Mesothelial cell of epicardium (in vitro differentiated cells): ENCODE data around the genes GHRHR, PPP1R17 and KBTBD2.

DNA sequence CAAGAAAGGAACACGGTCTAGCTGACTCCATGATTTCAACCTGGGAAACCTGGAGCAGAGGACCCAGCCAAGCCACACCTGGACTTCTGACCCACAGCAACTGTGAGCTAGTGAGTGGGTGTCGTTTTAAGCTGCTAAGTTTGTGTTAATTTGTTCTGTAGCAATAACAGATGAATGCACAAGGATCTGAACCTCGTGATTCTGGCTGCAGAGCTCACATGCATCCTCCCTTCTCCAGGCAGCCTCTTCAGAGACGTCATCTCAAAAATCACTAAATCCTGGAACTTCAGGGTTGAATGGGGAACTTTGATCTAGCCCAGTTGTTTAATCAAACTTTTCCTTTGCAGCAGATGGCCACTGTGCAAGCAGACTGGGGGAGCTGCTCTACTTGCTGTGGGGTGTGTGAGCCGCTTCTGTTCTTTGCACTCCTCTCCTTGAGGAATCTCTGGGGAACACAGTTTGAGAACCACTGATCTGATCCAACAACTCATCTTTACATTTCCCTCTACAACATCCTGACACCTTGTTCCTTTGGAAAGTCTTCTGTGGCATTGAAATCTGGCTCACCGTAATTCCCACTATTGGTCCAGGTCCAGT lies 90.2 kb downstream of the CHN2 start:
- PRO-cap, result no peak

- PRO-cap, result no peak
These were observed 110.2 kb downstream of the CHN2 start for GRCh38 chr7:29304632-29305404.

DNA sequence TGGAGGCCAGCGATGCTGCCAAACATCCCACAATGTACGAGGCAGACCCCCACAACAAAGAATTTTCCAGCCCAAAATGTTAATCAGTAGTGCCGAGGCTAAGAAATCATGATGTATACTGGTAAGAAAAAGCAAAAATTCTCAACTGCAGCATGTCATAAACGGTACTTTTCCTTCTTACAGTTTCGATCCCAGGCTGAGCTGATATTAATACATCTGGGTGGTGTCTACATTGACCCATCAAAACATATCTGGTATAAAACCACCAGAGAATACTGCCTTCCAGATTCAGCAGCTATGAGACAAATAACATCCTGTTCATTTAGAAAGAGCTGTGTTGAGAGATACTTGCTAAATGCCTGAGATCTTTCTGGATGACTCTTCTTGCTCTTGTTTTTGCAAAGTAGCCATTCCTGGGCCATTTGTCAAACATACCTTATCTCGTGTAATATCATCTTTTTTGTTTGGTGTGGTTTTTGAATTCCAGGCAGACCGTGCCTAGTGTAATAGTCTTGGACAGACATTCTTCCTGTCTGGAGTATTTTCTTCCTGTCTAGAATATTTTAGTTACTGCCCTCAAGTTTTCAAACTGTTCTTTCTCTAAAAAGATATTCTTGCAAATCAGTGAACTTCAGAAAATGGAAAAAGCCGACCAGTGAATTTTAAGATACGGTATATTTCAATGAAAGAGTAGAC lies 74.7 kb upstream of the PRR15 start:
- PRO-cap, result no peak

DNA sequence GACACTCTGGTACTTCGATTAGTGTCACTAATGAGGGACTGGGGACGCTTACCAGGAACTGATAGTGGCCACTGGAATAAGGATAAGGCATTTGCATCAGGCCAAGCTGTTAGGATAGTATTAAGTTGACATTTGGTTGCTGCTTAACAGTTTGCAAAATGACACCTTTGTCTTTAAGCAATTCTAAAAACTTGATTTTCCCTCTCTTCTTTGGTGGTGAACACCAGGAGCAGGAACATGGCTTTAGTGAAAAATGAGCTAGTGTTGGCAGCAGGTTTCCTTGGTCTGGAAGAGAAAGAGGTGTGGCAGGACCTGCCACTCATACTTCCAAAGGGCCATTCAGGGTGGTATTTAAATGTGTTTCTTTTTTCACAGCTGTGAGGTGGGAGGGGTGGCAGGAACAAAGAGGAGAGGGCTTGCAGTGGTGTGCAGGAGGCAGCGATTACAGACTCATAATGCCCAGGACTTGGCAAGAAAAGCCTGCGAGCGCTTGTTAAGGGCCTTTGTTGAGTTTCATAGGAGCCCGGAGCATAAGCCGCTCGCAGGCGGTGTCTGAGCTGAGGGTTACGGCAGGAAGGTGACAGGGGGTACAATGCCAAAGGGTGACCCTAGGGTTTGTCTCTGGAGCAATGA lies 36.7 kb downstream of the WIPF3 start:
- PRO-cap, result no peak

DNA sequence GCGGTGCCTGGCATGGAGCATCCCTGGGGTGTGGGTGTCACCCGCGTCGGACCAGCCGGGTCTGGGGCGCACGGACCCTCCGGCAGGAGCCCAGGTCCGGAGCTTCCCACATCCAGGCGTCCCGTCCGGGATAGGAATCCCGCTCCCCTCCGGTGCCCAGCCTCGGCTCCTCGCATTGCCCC lies 733 bp downstream of the MTURN start:
- PRO-cap, result no peak

DNA sequence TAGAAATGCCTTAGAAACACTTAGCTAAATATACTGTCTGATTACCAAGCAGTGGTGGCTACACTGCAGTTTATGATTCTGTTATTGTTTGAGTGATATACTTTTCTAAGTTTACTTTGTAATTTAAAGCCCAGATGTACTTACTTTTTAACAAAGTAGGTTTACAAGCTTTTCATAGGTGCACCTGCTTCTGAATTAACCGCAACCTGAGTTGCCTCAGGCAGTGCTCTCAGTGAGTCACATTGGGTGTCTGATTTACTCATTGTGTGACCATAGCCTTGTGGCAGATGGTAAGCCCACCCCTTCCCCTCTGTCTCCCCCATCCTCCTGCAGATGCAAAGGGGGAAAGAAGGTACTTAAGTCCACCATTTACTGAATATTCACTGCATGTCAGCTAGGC lies 9.0 kb downstream of the MTURN start:
- PRO-cap, result no peak

- PRO-cap, result no peak
These were observed 51.0 kb downstream of the NOD1 start for GRCh38 chr7:30427528-30428101.

DNA sequence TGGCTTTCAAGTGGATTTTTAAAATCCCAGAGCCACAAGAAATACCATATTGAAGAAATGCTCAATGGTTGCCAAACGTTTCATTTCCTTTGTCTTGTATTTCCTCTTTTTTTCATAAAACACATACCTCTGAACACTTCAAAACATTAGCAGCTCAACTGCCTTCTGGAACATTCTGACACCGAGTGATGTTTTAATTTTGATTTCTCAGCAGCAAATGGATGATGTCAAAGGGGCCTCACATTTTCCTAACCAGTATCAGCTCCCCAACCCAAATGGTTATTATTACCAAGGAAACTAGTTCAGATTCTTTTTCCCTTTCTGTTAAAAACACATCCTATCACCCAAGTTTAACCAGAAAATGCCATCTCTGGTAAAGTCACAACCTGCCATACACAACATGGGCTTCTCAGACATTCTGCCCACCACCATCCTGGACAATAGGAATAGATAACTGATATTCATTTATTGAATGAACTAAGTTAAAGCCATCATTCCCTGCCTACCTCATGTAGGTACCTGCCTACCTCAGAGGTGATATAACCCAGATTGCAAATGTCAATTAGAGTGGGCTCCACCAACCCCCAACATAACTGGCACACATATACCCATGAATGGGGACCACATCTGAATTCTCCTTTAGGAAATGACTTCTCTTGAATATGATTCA lies 10.3 kb downstream of the NOD1 start:
- PRO-cap, result no peak

DNA sequence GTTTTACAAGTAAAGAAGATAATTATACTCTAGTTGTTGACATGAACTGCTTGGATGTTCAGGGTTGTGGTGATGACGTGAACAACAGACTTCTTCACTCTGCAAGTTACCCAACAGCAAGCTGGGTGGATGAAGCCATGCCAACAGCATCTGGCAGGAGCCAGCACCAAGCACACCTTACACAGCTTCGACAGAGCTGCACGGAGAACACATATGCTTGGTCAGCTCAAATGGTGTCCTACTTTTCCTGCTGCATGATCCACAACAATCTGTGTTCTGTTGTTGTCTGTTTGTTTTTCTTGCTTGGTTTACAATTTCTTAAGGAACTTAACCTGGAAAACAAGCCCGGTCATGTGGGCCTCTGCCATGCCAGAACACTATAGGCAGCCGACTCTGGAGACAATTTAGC lies 9.7 kb downstream of the NOD1 start:
- PRO-cap, result no peak

- PRO-cap, result no peak
These were observed 9.3 kb downstream of the NOD1 start for GRCh38 chr7:30469244-30469791.

GRCh38 chr7:30470568-30471673 lies 7.7 kb downstream of the NOD1 start:
- PRO-cap, result no peak

DNA sequence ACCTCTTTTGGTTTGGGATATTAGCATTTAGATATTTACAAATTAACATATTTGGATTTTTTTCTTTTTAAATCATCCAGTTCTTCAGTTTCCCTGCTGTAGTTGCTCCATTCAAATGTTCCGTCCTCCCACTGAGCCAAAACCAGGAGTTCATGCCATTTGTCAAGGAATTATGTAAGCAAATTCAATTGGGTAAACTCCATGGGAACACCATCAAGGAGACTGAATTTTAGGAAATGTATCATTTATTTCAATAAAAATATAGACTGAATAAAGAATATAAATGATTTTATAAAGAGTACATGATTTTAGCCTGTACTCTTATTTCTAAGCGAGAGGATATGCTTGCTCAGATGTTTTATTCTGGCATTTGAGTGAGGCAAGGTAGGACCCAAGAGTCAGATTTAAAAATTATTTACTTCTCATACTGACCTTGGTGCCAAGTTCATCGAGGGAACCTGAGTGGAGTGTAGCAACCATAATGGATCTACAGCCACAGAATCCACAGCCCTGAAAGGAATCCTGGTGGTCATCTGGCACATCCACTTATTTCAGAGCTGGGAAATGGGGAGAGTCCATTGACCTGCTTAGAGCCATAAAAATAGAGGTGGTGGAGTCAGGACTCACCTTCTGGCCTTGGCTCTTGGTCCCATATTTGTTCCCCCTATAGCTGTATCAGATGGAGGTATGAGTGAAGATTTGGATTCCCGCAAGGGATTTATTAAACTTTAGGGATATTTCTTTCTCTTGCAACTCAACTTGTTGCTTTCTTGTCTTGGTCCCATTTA lies 36.9 kb downstream of the GARS1 start:
- PRO-cap, result no peak

DNA sequence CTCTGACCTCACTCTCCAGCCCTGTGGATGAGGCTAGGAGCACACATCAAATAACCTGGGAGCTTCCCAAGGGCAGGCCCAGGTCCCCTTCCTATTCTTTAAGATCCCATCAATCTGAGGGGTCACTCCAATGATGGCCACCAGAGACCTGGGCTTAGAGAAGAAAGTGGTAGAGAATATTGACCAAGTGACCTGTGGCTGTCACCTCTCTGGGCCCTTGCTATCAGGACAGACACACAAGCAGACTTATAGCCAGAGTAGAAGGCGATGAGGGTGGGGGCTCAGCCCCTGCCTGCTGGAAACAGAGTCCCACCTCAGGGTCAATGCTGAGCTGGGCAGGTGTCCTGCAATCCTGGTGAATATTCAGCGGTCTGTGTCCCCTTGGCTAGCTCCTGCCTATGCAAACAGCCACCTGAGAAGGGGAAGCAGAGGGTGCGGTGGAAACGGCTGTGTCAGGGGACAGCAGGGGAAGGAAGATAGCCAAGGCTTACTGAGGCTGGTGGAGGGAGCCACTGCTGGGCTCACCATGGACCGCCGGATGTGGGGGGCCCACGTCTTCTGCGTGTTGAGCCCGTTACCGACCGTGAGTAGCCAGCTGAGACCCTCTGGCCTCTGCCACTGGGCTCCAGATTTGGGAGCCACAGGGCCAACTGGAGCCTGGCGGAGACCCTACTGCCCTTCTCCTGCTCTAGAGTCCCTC lies at the start of gene GHRHR:
Gene GHRHR, plus strand, starts transcription at position 411 of the 700 bp plus-strand sequence.
- PRO-cap, result no peak

DNA sequence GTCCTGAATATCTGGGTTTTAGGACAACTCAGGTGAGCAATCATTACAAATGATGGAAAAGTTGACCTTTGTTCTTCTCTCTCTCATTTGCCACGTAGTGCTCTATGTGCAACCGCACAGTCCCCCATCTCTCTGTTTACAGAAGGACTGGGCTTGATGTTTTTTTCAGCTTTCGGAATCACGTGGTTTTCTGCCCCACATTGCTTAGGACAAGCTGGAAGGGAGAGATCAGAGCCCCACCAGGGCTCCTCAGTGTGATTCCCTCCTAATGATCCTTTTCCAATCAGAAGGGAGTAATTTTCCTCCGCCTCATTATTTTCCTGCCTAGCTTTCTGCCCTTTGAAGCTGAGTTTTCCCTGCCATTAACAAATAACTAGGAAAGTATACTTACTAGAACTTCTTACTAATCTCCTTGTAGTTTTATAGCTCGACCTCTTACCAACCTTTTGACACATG lies 22.1 kb downstream of the NEUROD6 start:
- PRO-cap, result no peak

DNA sequence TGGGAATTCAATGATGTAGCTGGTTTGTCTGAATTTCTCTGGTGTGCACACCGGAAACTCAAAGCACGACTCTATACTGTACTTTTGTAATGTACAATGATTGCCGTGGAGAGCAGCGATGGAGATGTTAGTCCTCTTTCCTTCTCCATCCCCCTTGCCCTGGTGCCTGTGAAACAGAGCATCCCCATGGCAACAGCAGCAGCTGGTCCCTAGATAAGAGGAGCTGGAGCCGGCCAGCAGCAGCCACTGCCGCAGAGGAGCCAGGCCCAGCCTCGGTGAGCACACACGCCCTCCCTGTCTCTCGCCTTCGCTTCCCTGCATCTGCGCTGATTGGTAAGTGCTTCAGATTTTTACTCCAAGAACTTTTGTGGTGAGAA lies at the start of gene PPP1R17:
Gene PPP1R17, plus strand, starts transcription at position 242 of the 377 bp plus-strand sequence.
- PRO-cap, result no peak

DNA sequence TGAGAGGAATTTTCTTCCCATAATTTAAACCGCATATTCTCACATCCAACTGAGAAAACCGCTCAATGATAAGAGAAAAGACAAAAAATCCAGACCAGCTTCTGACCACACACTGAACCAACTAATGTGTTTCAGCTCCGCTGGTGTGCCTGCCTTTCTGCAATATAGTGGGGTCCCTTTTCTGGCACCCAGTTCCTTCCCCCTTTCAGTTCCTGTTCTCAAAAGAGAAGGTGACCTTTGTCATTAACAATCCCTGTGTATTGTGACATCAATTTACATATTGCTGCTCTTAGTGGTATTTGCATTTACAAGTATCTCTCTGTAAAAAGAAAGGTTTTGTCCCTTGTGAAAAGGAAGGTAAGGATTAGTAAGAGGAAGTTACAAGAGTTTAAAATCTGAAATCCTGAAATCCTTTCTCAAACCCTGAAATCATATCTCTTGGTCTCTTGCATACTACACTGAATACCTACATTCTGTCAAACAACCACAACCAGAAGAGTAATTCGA lies 1.4 kb downstream of the PPP1R17 start:
- PRO-cap, result no peak

DNA sequence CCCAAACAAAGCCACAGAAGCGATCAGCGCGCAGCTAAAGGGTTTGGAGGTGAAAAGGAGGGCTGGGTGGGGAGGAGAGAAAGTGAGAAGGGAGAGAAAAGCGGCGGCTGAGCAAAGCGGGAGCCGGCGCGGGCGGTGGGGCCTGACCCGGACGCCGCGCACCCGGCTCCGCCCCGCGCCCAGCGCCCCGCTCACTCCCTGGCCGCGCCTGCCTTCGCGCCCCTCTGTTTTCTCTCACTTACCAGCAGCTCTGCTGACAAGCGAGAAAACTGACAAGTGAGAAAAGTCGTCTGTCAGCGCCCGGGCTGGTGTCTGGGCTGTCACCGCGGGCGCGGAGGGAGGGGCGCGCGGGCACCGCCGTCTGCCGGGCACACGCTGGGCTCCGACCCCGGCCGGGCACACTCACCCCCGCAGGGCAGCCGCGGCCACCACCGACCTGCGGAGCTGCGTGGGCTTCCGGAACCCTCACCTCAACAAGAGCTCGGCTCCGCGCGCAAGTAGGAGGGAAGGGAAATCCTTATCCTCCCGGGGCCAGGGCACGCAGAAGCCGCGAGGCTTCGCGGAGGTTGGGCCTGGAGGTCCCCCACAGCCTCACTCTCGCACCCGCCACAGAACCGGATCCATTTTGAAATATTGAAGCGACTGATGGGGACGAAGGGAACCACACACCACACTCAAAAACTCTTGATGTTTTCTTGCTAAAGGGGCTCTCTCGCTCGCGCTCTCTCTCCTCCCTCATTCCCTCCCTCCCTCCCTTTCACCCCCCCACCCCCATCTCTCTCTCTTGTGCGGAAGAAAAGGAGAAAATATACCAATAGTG lies 740 bp upstream of the PDE1C start:
- PRO-cap, result no peak

DNA sequence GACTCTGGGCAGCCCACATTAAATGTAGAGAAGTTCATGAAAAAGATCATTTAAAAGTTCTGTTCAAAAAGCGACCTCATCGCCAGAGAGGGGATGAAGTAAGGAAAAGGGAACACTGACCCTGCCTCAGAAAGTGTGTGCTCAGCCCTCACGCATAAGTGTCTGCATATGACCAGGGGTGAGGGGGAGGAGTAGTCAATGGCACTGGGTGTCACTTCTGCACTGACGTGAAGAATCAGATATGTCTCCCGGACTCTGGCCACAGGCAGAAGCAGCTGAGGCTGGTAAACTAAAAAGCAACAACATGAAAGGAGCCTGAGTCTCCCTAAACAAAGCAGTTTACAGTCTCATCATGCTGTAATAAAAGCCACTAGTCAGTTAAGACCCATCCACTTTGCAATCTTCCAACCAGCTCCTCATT lies 168.5 kb downstream of the AVL9 start:
- PRO-cap, result no peak

- PRO-cap, result no peak
These were observed 1.6 kb downstream of the KBTBD2 start for GRCh38 chr7:32889844-32890405.

- PRO-cap, result bidirectional peak, plus-strand start at chr7:32891746, minus-strand start at chr7:32891593
These were observed at the start of gene KBTBD2 for GRCh38 chr7:32890838-32891807. TSS of gene KBTBD2 (minus strand) at chr7:32891760.